Mesenchymal stem cell of the bone marrow (primary cell): Measurements from ENCODE around the gene ZFYVE26.

- CAGE, long polyA plus RNA = no peak
These were observed 1.6 kb downstream of the ATP6V1D start for GRCh38 chr14:67357999-67358422.

GRCh38 chr14:67513390-67514492 lies 19.3 kb upstream of the PLEKHH1 start:
- CAGE, long polyA plus RNA = no peak

DNA sequence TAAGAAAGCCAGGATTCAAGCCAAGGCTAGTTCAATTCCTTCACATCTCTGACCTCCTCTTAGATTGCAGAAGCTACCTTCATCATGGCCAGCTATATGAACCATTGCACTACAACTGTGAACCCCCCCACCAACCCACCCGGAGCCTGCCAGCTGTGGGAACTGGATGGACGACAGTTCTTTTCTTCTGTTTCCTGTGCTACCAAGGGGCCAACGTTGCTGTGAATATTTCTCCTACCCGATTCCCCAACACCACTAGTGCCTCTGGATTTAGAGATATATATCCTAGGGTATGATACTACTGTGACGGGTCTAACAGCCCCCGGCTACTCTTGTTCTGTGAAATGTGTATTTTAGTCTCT lies 13.1 kb downstream of the PIGH start:
- CAGE, long polyA plus RNA = no peak

GRCh38 chr14:67816427-67817433 lies at the start of gene ZFYVE26:
Gene ZFYVE26, minus strand, starts transcription at chr14:67816590.
- CAGE, long polyA plus RNA = no peak

- CAGE, long polyA plus RNA = no peak
These were observed 37.2 kb downstream of the RAD51B start for GRCh38 chr14:67856854-67857200.

- CAGE, long polyA plus RNA = no peak
These were observed 97.6 kb downstream of the RAD51B start for GRCh38 chr14:67917131-67917652.

- CAGE, long polyA plus RNA = no peak
These were observed 192.2 kb downstream of the RAD51B start for GRCh38 chr14:68011483-68012406.

DNA sequence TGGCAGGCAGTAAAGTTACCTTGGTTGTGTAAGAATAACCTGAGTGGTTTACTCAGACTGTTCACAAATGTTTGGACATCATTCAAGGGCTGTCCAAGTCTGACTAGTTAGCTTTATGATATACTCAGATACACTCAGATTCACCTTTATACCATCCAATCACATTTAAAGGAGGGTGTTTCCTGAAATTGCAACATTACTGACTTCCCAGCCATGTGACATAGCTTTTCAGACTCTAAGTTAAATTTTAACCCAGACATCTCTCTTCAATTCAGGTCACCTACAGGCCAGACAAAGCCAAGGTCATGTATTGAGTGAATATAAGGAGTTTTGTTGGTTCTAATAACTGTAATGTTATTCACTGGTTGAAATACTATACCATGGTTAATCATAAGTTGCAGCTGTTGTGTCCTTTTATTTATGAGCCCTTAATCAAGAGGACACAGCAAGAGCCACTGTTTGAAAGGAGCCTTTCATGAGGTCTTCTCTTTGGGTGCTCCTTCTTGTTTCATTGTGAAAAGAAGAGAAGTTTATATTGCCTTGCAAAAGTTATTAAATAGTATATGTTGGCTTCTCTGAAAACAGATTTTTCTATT lies 372.4 kb downstream of the RAD51B start:
- CAGE, long polyA plus RNA = no peak

DNA sequence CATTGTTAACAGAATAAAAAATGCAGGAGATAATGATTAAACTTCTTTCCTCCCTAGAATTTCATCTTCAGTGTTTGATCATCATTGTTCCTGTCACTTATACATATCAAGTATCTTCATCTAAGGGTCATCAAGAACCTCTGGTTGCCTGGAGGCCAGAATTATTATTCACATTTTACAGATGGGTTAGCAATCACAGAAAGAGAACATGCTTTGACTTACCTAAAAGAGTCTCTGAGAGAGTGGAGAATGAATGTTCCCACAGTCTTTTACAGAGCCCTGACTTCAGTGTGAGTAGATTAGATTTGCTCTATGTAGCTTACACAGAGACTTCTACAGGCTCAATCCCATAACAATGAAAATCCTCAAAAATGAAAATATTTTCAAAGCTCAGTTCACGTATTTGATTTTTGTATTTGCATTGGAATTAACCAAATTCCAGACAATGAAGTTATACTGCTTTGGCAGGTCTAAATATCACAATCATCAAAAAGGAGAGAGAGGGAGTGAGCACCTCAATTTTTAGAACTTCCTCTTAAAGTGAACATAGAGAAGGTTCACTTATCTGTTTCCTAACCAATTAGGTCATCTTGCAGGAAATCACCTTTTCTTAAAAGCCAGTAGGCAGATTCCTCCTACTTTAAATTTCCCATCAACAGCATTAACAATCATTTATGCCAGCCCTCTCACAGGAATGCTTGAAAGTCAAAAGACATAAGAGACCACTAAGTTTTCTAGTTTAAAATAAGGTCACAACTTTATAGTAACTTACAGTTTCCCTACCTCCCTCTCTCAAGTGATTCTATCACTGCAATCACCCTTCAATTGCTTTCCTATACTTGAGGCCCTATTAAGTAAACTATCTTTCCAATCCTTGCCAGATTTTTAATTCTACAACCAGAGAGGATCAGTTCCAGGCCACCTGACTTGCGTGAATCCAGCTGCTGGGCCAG lies 388.8 kb downstream of the ZFP36L1 start:
- CAGE, long polyA plus RNA = no peak

DNA sequence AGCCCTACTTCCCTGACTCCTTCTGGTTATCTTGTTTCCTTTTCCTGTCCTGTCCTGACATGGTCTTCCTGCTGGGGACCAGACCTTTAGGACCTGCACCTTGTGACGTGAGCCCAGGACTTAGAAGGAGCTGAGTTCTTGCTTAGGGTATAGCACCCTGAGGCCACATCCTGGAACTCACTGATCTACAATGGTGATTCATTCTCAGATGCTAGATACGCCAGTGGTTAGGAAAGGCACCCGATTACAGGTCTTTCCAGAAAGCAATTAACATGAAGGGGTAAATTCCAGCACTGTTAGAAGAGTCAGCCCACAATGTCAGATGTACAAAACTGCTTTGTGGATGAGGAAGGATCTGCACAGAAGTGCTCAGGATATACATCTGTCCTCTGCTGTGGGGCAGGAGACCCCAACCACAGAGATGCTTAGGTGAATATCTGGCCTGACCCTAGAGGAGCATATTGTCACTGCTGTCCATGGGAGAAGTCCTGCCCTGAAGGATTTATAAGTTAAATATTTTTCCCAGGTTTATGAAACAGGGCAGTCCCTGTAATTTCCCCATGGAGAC lies 324.1 kb downstream of the ZFP36L1 start:
- CAGE, long polyA plus RNA = no peak

- CAGE, long polyA plus RNA = no peak
These were observed 306.7 kb downstream of the ZFP36L1 start for GRCh38 chr14:68486071-68486727.

- CAGE, long polyA plus RNA = no peak
These were observed 231.2 kb downstream of the ZFP36L1 start for GRCh38 chr14:68561404-68562323.

DNA sequence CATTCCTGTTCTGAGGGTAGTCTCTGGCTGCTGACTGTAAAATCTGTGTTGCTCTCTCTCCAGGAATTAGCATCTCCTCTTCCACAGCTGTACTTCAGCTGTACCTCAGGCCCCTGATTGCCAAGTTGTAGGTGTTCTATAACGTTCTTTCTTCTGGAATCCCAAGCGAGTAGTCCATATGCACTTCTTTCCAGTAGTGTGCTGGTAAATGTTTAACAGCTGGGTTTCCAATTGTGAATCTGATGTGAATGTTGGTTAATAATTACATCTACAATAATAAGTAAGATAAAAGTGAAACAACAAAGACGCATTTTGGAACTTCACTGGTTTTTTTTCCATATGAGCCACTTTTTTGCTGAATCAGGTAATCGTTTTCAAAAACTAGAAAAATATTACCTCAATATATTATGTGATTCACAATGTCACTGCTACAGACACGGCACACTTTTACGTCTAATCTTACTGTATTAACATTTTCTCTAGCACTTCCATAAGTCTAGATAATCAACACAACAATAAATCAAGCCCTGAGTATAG lies 113.1 kb downstream of the ZFP36L1 start:
- CAGE, long polyA plus RNA = no peak

GRCh38 chr14:68682639-68683908 lies 109.8 kb downstream of the ZFP36L1 start:
- CAGE, long polyA plus RNA = no peak

- CAGE, long polyA plus RNA = no peak
These were observed 104.1 kb downstream of the ZFP36L1 start for GRCh38 chr14:68688681-68689271.

DNA sequence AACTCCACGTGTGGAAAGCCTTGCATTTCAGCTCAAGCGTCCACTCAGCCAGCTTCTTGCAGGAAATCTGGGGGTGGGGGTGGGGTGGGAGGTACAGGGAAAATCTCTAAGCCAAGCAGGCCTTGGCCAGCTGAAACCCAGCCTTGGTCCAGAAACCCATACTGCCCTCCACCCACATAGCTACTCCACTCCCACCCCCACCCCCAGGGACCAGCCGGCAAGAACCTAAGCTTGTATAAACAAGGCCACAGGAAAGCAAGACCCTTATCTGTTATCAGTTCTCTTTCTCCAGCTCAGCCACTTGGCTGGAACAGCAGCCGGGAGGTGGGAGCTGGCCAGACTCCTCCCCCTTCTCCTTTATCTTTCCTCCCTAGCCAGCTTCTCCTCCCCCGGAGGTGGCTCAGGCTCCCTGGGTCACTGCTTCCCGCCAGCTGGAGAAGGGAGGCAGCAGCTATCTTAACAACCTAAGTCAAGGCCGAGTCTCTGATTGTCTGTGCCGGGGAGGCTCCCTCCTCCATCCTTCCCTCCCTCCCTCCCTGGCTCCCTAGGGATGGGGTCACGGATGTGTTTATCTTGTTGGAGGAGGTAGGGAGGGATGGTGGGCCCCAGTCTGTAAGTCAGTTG lies 30.0 kb downstream of the ZFP36L1 start:
- CAGE, long polyA plus RNA = no peak

- CAGE, long polyA plus RNA = no peak
These were observed 7.4 kb downstream of the ZFP36L1 start for GRCh38 chr14:68785467-68785835.

DNA sequence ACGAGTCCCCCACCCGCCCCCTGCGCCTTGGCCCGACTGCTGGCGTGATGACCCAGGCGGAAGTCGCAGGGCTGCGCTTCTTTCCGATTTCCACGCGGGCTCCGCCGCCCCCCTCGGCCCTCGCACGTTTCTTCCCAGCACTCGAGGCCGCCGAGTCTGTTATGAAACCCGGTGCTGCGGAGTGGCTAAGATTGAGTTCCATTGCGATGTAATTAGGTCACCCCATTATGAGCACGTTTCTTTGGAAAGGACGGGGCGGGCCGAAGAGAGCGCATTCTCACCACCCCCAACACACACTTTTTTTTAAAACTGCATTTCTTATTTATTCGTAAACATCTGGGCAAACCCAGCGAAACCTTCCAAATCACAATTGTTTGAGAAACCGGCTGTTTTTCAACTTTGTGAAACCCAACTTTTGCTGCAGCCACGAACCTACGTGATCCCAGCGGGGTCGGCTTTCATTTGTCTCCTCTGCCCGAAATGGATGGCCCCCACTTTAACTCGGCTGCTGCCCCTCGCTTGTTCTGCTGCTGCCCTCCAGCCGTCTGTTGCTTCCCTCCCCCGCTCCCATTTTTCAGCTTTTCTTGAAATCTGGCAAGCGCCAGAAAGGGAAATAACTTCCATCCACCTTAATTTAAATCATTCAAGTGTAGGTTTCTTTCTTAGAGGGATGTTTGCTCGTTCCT lies 1.7 kb upstream of the ZFP36L1 start:
- CAGE, long polyA plus RNA = no peak

GRCh38 chr14:68797085-68797739 lies 4.3 kb upstream of the ZFP36L1 start:
- CAGE, long polyA plus RNA = no peak

DNA sequence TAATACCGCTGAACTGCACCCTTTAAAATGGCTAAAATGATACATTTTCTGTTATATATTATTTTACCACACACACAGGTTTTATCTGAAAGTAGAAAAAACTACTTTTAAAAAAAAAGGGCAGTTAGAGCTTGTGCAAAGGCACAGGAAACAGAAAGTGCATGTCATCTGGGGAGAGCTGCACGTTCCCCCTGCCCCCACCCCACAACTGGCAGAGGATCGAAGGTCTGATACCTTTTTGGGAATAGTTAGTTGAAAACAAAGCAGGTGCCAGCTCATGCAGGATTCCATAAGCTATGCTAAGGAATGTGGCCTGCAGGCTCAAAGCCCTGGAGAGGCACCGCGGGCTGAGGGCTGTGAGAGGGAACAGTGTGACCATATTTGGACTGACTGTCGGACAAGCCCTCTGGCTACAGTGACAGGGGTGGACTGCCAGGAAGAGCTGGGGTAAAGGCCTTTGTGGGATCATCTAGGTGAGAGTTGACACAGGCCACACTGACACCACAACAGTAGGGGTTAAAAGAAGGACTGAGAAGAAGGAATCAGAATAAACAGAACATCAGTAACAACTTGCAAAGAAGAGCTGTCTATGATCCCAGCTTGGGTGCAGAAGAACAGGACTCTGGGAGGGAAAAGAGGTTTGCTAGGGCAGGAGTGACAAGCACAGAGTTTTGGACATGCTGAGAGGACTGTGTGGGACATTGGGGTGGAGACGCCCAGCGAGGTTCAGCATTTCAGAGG lies 54.7 kb downstream of the ACTN1 start:
- CAGE, long polyA plus RNA = no peak